ENCODE measurements around a stretch of chr10.

DNA sequence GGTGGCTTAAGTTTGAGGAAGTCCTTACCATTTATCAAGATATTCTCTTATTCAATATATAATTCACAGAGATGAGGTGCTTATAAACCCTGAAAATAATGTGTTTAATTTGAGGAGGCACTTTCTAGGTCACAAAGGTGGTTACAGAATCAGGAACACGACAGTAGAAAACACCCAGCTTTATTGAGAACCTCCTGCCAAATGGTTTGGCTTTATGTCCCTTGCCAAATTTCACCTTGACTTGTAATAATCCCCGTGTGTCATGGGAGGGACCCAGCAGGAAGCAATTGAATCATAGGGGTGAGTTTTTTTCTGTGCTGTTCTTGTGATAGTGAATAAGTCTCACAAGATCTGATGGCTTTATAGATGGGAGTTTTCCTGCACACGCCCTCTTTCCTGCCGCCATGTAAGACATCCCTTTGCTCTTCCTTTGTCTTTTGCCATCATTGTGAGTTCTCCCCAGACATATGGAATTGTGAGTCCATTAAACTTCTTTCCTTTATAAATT lies 193.7 kb upstream of the KLF6 start:
- PRO-cap: no peak

- PRO-cap: no peak
Measured at GRCh38 chr10:4080159-4080539, 295.1 kb upstream of the KLF6 start.

DNA sequence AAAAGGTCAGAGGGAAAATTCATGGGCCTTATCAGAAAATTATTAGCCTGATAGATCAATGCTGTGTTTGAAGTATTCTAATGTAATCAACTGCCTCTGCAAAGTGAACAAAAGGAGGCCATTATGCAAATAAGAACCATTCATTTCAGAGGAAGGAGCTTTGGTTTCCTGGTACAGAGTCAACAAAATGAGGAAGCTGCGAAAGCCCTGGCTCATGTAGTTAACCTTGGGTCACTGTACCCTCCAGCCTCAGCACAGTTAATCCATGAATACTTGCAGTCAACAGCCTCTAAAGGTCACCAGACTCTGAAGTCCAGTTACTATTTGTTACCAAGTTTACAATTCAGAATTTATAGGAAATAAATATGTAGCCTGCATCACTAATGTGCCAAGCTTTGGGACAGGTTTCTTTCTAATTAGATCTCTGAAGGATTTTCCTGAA lies 343.0 kb upstream of the KLF6 start:
- PRO-cap: no peak

- PRO-cap: no peak
Measured at GRCh38 chr10:4130495-4131243, 345.7 kb upstream of the KLF6 start.

DNA sequence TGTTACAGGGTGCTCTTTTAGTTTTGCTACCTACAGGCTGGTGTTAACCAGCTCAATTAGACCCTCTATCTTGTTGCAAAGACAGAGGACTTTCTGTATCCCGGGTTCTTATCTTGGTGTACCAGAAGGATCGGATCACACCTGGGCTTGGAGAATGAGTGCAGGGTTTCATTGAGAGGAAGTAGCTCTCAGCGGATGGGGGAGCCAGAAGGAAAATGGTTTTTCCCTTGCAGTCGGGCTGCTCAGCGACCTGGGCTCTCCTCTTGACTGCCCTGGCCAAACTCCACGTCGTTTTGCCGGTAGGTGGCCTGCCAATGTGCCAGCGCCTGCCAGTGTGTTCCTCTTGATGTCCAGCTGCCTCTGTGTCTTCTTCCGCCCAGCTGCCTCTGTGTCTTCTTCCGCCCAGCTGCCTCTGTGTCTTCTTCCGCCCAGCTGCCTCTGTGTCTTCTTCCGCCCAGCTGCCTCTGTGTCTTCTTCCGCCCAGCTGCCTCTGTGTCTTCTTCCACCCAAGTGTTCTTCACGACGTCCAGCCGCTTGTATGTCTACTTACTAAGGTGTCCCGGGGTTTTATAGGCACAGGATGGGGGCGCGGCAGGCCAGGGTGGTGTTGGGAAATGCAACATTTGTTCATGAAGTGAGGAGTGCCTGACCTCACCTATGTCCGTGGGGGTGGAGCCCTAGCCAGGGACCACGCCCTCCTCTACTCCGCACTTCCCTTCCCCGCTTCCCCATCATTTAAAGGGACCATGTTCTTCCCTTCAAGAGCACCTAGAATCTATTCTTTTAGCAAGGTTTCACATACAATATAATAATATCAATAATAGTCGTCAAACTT lies 364.3 kb upstream of the KLF6 start:
- PRO-cap: no peak

GRCh38 chr10:4217147-4217717 lies 432.2 kb upstream of the KLF6 start:
- PRO-cap: no peak

DNA sequence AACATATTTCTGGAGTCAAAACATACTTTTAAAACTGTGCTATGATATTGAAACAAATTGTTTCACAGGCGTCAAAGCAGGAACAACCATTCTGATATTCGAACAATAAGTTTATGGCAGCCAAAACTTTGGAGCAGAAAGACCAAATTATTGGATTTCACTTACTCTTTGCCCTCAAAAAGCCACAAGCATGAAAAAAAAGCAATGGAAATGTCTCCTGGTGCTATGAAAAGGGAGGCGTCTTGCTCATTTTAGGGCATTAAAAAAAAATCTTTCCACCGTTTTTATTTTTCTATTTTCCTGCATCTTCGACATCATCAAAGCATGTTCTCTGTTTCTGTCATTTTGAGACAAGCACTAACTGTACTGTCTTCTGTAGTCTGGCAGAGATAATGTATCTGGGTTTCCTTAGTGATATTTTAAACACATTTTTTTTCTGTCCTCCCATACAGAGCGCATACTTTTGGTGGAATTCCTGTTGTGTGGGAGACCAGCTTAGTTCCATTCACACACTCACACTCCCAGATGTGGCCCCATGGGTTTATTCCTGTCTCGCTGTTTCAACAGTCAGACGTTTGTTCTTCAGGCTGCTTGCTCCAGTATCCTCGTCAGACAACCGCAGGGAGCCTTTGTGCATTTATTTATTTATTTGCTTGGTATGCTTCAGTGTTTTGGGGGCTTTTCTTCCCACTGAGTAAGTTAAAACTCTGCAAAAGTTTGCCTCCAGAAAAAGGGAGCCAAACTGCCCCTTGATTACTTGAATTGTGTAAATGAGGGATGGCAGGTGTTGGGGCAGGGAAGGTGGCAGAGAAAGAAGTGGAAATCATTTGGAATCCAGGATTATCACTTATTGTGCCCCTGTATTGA lies 456.7 kb upstream of the KLF6 start:
- PRO-cap: bidirectional peak, plus-strand start at position 551 of the sequence, minus-strand start at position 517 of the sequence

GRCh38 chr10:4310199-4310452 lies 515.9 kb upstream of the AKR1E2 start:
- PRO-cap: no peak

- PRO-cap: no peak
Measured at GRCh38 chr10:4319792-4320389, 506.1 kb upstream of the AKR1E2 start.

DNA sequence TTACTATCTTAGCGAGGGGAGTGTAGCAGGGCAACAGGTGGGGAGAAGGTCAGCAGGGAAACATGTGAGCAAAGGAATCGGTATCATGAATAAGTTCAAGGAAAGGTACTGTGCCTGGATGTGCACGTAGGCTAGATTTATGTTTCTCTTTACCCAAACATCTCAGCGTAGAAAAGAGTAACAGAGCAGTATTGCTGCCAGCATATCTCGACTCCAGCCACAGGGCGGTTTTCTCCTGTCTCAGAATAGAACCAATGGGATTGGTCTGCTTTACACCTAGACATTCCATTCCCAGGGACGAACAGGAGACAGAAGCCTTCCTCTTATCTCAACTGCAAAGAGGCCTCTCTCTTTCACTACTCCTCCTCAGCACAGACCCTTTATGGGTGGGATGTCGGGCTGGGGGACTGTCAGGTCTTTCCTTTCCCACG lies 60.1 kb upstream of the AKR1C1 start:
- PRO-cap: no peak

GRCh38 chr10:4914133-4914899 lies 48.9 kb upstream of the AKR1C1 start:
- PRO-cap: no peak

GRCh38 chr10:5022956-5023551 lies 19.4 kb upstream of the AKR1C2 start:
- PRO-cap: no peak

GRCh38 chr10:5101867-5102584 lies 7.8 kb downstream of the AKR1C3 start:
- PRO-cap: no peak

DNA sequence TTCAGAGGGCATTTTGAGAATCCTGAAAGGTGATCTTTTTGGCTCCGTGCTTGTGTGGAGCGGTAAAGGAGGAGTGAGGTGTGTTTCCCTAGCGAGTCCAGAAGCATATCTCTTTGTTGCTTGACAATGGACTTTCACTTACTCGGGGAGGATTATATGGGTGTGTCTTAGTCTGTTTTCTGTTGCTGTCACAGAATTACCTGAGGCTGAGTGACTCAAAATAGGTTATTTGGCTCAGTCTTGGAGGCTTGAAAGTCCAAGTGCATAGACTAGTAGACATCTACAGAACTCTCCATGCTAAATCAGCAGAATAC lies 57.8 kb downstream of the AKR1C4 start:
- PRO-cap: no peak

- PRO-cap: no peak
Measured at GRCh38 chr10:5297212-5297957, 67.4 kb upstream of the UCN3 start.

DNA sequence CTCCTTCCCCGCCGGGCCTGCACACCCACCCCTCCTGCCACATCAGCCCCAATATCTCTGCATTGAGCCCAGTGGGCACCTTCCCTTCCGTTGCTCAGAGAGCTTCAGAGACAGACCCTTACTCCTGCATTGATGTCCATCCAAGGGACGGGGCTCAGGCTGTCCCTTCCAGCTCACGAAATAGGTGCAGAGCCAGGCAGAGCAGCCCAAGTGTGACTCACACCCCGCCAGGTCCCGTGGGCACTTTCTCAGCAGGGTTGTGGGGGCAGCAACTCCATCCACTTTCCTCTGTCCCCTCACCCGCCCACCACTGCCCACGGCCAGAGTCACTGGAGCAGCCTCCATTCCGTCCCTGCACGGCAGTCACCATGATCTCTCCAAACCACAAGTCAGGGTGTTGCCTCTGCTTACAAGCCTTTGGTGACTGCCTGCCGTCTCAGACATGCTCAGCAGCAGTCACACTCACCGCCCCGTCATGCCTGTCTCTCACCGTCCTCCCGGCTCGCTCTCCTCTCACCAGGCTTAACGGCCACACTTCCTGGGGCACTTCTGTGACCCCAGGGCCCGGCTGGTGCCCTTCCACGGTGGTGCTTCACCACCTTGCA lies 39.2 kb downstream of the CALML3 start:
- PRO-cap: no peak

GRCh38 chr10:5582959-5583347 lies 58.2 kb downstream of the CALML3 start:
- PRO-cap: bidirectional peak, plus-strand start at chr10:5583105, minus-strand start at chr10:5583038

GRCh38 chr10:5622963-5623630 lies 43.3 kb downstream of the ASB13 start:
- PRO-cap: no peak

DNA sequence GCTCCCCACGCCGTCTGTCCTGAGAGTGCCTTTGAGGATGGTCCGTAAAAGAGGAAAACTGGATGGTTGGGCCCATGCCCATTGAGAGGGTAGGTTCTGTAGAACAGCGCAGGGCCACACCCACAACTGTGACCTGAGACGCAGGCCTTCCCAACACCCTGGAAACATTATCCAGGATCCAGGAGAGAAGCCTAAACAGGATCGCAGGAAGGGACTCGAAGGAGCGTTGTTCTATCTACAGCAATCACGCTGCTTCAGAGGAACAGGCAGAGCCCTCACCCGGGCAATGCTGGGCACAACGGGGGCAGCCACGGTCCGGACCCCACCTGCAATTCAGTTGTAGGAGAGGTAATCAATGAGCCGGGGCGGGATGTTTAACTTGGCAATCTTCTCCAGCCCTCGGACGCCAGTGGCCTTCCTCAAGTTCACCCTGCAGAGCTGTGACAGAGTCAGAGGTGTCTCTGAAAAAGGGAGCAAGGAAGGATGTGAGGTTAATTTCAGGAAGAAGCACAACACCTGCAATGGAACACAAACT lies 26.0 kb downstream of the ASB13 start:
- PRO-cap: no peak

DNA sequence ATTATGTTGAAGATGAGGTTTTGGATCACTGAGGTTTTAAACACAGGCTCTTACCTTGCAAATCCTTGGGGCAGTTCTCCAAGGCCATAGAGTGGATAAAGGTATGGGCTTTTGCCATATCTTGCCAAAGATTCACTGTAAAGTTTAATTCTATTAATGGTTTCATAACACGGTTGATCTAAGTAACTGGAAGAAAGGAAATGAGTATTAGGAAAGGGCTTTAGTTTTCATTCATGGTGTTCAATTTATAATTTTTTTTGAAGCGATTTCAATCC lies 28.2 kb downstream of the GDI2 start:
- PRO-cap: no peak